Frontal cortex (tissue), 2 donors: Measurements from ENCODE around the gene DPH1.

DNA sequence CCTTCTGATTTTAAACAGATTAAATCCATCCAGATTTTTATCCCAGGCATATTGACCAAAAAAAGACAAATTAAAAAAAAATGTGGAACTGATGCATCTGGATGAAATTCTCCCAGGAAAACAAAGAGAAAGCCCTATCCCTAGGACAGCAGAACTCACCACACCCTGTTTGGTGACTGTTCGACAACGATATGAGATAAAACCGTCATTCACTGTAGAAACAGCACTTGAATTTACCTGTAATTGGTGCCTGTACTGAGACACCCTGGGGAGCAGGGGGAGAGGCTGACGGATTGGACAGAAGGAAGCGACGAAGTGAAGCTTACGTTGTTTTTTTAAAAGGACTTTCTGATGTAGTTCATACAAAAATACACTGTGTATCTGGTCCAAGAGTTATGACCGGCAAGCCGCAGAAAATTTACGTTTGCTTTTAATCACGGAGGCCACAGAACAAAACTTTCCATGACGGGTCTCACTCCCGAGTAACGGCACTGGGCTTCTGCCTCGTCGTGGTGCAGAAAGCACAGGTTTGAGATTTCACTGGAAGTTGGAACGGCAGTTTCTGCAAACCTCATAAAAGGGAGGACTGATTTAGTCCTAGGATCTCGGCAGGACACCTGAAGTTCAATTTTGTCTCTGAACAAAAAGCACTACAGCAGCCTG, 9.7 kb downstream of the NXN start:
- RAMPAGE, long total RNA = no peak

GRCh38 chr17:1001184-1001622, 4.3 kb downstream of the TIMM22 start:
- RAMPAGE, long total RNA = no peak

DNA sequence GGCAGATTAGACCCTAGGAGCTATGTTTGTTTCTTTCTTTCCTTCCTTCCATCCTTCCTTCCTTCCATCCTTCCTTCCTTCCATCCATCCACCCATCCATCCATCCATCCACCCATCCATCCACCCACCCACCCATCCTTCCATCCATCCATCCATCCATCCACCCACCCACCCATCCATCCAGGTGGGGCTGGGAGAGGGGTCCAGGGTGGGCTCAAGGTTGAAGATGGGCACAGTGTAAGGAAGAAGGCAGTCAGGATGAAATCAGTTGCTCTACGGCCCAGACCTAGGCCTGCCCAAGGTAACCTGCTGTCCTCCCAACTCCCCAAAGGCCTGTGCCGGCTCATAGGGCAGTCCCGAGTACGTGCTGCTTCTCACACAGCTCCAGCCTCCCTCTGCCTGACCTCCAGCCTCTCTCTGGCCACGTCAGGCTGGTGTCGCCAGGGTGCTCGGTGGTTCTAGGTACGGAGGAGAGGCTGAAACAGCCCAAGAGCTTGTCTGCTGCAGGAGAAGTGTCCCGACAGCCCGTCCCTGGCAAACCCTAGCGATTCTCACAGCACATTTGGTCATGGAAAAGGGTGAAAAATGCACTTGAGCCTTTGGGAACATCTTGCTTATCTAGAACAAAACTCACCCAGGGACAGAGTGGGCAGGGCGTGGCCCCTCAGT, 40.2 kb downstream of the TIMM22 start:
- RAMPAGE, long total RNA = no peak

- RAMPAGE, long total RNA = no peak
Measured at GRCh38 chr17:1125082-1125972, 54.5 kb downstream of the ABR start.

DNA sequence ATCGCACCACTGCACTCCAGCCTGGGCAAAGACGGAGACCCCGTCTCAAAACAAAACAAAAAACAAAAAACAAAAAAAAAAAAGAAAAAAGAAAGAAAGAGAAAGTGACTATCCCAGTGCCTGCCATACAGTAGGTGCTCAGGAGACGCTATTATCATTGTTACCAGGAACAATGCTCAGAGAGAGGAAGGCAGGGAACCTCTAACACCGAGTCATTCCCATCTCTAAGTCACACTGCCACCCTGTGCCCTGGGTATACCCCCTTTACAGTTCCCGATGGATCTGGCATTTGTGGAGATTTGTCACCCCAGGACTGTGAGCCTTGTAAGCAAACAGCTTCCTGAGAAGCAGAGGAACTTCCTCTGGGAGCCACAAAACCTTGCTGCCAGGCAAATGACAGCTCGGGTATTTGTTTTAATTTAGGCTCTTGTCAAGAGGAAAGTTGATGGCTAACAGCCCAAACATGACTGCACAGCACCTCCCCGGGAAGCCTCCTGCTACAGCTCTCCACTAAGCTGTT, 2.9 kb downstream of the ABR start:
- RAMPAGE, long total RNA = no peak

- RAMPAGE, long total RNA = no peak
Measured at GRCh38 chr17:1181282-1182361, 1.8 kb upstream of the ABR start.

DNA sequence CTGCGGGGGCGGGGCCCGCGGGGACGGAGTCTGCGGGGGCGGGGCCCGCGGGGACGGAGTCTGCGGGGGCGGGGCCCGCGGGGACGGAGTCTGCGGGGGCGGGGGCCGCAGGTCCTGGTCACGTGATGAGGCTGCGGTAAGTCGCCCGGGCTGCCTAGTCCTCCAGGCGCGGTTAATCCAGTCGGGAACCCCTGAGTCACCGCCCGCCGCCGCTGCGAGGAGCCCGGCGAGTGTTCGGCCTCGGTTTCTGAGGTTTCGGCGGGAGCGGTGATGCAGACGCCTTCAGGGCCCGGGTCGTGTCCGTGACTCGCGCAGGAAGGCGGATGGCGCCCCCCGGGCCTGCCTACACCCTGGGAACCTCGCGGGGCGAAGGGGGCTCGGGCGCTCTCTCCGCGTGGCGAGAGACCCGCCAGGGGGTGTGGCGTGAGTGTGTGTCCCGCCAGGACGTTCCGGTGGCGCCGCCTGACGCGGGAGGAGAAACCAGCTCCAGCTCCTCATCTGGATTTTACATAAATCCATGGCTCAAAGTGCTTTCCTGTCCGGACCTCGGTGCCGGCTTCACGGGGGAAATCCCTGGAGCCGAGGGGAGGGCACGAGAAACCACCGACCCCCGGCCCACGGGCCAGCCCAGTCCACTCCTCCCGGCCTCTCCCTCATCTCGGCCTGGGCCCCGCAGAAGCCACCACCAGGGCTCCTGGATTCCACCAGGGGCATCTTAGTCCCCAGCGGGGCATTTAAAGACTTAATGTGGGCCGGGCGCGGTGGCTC, 23.8 kb upstream of the ABR start:
- RAMPAGE, long total RNA = no peak

GRCh38 chr17:1371117-1371636, 28.8 kb downstream of the YWHAE start:
- RAMPAGE, long total RNA = no peak

GRCh38 chr17:1461158-1461644, 5.2 kb upstream of the CRK start:
- RAMPAGE, long total RNA = no peak

DNA sequence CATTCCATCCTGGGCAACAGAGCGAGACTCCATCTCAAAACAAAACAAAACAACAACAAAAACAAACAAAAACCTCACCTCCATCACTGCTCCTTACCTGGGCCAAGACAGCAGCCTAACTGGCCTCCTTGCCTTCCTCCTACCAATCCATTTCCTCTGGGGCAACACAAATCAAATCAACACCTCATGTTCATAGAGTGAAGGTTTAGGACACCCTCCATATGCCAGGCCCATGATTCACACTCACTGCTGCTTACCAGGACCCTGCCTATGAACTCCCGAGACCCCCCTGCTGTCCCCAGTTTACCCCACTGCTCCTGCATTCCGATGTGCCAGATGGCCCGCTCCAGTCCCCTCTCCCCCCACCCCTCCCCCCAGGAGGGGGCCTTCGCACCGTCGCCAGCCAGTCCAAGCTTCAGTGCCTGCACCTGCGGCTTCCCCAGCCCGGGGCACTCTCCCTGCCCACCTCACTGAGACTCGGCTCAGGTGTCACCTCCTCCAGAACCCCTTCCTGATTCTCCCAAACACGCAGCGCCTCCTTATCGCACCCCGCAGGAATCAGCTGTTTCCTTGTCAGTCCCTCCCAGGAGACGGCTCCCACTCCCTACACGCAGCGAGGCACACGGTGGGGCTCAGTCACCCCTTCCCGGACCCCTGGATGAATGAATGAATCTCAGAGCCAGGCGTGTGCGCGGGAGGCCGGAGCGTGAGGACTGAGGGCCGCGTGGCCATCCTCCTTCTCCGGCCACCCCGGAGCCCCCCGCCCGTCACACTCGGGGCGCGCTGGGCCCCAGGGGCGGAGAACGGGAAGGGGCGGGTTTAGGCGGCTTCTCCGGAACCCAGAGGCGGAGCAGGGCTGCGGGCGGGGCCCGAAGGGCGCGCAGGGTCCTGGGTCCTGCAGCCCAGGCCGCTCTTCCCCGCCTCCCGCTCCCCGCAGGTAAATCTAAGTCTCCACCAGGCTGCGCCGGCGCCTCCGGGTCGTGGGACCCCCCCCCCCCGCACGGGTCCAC, 1.7 kb downstream of the MYO1C start:
- RAMPAGE, long total RNA = no peak

- RAMPAGE, long total RNA = no peak
Measured at GRCh38 chr17:1493038-1493936, 801 bp upstream of the MYO1C start.

DNA sequence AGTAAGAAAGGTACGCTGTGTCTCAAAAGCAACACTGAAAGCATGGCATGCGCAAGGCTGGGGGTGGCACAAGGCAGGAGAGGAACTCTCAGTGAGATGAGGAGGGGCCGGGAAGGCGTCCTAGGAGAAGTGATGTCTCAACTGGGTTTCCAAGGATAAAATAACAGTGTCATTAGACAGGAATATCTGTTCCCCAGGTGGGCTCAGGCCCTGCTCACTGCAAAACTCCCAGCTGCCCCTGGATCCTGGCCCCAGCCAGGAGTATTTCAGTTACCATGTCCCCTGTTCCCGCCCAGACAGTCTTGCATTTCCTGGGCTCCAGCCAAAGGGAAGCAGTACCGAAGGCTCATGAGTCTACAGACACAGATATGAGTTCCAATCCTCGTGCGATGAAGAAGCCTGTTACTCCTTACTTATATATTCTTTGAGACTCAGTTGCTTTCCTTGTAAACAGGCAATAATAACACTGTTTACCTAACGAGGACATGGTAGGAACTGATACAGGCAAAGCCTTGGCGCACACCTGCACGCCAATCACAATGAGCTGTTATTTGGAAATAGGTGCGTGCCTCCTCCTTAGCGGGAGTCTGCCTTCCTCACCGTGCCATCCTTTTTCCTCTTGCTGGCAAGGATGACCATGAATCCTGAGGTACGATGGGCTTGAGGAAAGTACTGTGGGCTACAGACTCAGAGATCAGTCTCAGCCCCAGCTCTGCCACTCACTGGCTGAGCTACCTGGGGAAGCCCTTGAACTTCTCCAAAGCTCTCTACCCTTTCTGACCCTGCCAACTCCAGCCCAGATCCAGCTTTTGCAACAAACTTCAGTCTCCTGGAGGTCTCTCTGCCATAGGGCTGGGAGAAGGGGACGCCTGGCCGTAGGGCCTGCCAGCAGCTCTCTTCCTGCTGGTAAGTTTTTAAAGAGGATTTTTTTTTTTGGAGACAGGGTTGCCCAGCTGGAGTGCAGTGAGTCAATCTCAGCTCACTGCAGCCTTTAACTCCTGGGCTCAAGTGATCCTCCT, 11.9 kb downstream of the INPP5K start:
- RAMPAGE, long total RNA = no peak

DNA sequence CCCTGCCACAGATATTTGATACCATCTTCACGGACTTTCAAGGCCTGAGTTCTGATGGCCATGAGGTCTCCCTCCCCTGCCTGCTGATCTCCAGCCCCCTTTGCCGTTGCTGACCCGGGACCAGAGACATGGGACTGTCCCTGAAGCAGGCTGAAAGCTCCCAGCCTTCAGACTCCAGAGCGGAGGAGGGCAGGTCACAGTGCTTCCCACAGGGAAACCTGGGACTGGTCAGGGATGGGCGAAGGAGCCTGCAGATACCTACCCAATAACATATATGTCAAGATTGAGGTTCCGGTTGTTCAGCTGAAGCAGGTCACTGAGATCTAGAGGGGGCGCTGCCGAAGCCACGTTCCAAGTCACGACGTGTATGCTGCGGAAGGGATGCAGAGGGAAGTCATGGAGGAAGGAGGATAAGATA, 2.8 kb downstream of the INPP5K start:
- RAMPAGE, long total RNA = no peak

GRCh38 chr17:1526966-1527187, 10.5 kb upstream of the INPP5K start:
- RAMPAGE, long total RNA = no peak

DNA sequence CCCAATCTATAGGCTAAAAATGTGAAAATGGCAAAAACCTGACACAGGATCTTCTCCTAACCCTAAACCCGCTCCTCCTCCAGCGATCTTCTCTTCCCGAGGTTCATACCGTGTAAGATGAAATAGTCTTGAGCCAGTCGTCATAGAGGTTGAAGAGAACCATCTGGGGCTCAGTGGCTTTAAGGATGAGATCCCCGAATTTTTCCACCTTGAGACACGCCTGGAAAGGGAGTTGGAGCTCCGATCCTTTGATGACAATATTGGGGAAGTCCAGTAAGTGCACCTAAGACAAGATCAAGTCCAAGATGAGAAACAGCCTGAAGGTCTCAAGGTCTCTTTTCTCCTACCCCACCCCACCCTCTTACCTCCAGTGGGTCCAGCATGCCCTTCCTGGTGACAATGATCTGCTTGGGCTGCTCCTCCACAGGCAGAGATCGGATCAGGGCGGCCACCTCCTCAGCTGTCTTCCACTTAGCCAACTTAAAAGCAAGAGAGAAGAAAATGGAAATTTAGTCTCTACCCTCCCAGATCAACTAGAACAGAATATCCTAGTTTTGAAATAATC, 6.7 kb upstream of the RILP start:
- RAMPAGE, long total RNA = no peak

GRCh38 chr17:1753902-1754650, 7.8 kb upstream of the SERPINF1 start:
- RAMPAGE, long total RNA = no peak

- RAMPAGE, long total RNA = no peak
Measured at GRCh38 chr17:1947353-1948166, 77.6 kb downstream of the RTN4RL1 start.

GRCh38 chr17:2029793-2030466, at the start of gene DPH1:
Gene DPH1 (plus strand): TSS chr17:2030153.
- RAMPAGE, long total RNA = no peak

DNA sequence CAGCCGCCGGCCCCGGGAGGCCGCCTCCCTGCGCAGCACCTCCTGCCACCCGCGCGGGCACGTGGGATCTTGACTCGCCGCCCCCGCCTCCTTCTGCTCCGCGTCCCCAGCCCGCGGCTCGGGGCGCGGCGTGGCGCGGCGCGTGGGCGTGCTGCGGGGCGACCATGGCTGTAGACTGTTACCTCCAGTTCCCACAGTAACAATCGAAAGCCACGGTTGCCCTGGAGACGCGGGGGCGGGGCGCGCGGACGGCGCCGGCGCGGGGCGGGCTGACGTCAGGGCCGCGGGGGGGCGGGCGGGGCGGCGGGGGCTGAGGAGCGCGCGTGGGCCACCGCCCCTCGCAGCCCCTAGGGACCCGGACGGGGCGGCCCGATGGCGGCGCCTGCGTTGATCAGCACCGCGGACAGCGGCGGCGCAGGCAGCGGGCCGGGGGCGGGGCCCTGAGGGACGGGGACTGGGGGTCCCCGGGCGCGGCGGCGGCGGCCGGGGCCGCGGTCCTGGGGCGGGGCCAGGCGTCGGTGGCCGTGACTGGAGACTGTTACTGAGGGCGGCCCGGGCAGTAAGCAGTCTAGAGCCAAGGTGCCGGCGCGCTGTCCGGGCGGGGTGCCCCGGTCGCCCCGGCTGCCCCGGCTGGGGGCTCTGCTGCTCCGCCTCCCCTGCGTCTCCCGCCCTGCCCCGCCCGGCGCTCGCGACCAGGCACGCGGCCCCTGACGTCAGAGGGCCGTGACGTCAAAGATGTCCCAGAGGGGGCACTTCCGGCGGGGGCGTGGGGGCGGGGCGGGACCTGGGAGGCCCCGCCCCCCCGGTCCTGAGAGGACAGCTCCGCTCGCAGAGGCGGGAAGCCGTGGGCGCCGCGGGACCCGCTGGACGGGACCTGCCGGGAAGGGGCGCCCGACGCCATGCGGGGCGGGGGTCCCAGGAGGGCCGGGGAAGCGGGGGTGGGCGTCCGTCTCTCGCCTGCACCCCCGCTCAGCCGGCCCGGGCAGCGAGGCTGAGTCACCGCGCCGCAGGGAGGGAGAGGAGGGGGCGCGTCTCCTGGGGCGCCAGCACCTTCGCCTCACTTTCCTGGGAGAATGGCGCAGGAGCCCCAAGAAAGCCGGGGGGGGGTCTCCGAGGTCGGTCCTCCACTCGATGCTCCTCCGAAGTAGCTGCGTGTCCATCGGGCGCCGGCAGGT, 4.7 kb upstream of the HIC1 start:
- RAMPAGE, long total RNA = no peak

DNA sequence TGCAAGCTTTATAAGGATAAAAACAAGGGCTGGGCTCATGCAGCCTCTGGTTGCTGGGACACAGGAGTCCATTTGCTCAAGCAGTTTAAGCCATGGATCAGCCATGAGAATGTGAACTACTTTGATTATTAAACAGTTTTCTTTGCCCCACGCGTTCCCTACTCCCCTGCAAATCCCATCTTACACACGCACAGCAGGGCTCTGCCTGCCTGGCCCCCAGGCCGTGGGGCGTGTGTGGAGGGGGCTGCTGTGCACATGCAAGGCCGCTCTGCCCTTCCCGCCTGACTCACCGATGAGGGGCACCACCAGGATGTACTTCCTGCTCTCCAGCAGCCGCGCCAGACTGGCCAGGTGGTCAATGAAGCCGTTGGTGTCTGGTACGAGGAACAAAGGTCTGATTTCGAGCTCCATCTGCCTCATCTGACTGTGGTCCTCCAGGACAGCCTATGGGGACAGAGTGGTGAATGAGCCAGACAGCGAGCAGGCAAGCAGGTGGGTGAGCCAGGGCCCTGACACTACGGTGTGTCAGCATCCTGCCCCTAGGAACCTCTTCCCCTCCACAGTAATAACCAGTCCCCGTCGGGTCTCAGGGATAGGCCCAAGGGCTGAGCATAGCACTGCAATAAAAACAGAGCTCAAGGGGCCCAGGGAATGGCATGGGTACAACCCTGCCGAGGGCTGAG, 13.7 kb downstream of the HIC1 start:
- RAMPAGE, long total RNA = no peak